ENCODE data around the gene MYO10.

- PRO-cap = no peak
These were observed 13.8 kb downstream of the OTULINL start for GRCh38 chr5:14595322-14595772.

DNA sequence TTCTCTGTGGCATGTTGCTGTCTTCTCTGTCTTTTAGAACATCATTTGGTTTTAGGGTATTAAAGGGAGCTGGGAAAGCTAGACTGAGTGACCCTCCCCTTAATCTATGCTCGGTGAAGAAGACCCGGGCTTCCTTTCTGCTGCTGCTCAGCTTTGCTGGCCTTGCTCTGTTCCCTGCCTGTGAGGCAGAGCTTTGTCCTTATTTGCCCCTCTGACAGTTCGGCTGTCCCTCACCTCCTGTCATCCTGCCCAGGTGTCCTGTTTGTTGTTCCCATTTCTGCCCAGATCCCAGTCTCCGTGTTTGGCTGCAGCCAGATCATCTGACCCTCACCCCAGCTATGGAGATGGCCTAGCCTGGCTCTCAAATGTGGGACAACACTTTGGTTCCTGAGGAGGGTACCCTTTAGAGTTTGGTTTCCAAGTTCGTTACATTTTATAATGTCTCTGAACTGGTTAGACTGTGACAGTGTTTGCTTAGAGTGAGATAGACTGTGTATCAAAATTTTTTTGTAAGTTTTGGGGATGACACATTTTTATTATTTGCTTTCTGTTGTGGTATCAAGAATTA, 20.3 kb downstream of the OTULIN start:
- PRO-cap = no peak

DNA sequence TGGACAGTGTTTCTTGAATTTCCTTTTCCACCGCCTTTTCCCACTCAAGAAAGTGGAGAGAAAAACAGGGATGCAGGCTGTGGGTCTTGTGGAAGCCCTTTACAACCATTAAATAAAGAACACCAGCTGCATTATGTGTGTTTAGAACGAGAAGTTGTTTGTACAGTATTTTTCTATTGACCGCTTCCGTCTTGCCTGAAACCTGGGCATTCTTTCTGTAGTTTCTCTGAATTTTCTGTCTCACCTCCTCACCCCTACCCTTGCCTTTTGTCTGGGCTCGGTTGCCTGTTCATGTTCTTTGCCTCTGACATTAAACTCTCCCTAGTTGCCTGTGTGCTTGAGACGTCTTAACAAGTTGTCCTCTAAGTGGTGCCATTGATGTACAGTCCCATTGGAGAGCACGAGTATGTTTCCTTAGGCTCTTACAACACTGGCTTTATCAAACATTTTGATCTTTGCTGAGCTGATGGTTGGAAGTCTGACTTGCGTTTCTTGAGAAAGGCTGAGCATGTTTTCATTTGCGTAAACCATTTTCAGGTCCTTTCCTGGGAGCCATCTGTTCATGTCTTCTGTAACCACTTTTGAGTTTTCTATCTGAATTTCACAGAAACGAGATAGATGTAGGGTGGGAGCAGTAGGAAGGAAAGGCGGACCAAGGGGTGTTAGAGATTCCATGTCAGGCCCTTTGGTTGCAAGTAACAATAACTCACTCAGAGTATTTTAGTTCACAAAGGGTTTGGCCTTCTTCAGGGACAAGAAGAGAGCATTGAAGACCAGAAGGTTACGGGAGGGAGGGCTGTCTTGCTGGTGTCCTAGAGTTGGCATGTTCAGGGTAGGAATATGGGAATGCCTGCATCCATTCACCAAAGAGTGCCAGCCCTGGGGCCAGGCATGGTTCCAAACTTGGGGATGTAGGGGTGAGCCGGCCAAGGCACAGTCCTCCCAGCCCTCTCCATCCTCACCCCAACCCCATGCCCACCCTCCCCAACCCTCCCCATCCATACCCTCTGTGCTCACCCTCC, 35.4 kb downstream of the OTULIN start:
- PRO-cap = no peak

DNA sequence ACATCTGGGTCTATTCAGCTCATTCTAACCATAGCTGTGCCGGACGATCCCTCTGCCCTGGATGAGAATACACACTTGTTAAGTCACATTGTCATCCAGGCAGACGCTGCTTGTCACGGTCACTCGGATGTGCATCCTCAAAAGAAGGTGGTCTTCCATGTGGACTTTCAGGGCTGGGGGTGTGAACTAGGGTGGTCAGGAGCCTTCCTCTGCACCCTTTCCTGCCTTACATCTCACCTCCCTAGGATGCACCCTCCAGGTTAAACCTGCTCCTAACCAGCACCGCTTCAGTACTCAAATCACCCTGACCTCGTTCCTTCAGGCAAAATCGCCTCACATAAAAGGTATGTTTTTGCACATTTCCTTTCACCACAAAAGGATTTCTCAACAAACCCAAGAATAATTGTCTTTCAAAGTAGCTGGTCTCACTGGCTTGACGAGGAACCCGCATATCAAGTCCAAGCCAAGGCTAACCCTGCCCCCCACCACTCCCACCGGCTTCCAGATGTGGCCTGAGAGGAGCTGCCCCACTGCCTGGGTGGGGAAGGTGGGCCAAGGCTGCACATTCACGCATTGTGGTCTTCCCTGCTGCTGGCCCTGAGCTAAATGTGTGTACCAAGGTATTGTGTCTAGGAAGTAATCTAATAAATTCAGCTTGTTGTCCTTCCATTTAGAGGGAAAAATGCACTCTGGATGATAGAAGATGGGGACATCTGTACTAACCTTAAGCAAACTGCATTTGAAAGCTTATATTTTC, 21.7 kb downstream of the ANKH start:
- PRO-cap = no peak

DNA sequence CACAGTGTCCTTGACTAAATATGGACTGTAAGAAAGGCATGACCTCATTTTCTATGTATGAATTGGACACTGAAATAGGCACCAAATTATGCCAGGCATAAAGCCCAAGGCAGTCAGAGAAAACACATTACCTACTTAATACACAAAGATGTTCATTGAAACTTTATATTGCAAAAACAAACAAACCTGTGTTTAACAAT, 7.1 kb downstream of the ANKH start:
- PRO-cap = no peak

DNA sequence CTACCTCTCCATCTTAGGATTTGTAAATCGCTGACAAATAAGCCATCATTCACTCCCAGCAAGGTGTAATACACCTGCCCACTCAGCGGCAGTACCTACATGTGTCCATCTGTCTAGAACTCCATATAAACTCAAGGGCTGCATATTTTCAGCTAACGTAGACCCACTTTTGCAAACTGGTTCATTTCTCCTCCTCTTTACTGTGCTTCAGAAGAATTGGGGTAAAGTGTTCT, 2.7 kb downstream of the ANKH start:
- PRO-cap = no peak

DNA sequence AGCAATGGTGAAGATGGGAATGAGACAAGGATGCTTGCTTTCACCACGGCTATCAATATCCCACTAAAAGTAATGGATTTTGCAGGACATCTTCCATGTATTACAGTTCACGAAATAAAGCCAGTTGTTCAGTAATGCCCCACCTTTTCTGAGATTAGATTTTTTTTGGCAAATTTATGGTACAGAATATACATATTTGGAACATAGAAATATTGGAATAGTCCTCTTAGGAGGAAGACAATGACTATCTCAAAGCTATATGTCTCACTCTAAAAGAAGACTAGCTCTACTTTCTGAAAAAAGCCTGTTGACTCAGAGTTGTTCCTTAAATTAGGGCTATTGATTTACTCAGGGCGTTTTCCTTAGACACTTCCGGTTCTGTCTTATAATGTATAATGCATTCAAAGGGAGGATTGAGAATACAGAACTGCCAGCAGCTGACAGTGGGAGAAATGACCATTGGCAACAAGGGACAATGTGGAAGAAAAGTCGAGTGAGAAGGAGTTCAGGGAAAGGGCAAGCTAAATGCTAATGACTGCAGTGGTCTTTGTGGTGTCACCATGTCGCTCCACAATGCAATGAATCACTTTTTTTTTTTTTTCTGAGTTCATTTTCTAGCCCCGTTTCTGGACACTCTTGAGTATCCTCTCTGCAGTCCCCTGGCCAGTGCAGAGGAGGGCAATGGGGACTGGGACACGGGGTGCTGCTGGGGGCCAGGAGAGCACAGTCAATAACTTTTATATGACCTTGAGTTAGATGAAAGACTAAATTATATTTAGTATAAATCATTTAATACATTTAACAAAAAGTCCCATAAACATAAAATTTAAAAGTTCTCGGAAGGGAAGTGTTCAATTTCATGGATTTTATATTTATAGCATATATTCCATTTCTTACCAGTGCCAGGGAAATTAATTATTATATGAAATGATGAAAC, 65.7 kb upstream of the ANKH start:
- PRO-cap = no peak

- PRO-cap = no peak
These were observed 234.2 kb upstream of the FBXL7 start for GRCh38 chr5:15265821-15266174.

GRCh38 chr5:15499509-15499847, 502 bp upstream of the FBXL7 start:
- PRO-cap = unidirectional peak, plus-strand start at chr5:15499758

- PRO-cap = no peak
These were observed 135.2 kb downstream of the FBXL7 start for GRCh38 chr5:15634997-15635744.

DNA sequence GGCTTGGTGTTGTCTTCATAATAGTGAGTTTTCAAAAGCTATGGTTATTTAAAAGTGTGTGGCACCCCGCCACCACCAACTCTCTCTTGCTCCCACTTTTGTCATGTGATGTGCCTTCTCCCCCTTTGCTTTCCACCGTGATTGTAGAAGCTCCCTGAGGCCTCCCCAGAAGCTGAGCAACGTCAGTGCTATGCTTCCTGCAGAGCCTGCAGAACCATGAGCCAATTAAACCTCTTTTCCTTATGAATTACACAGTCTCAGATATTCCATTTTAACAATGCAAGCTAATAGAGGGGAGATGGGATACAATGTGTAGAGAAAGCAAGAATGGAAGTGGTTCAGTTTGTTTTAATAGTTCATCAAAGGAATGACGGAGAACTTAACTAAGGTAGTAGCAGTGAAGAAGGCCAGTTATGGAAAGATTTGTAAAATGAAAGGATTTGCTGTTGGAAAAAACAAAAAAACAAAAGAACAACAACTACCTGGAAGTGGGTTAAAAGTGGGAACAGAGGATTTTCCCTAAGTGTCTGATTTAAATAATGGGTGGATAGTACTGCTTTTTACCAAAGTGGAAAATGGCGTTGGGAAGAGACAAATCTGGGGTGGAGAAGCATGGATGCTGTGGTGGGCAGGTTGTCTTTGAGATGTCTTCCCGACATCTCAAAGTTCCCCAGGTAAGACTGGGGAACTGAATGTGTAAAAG, 206.4 kb downstream of the FBXL7 start:
- PRO-cap = no peak

DNA sequence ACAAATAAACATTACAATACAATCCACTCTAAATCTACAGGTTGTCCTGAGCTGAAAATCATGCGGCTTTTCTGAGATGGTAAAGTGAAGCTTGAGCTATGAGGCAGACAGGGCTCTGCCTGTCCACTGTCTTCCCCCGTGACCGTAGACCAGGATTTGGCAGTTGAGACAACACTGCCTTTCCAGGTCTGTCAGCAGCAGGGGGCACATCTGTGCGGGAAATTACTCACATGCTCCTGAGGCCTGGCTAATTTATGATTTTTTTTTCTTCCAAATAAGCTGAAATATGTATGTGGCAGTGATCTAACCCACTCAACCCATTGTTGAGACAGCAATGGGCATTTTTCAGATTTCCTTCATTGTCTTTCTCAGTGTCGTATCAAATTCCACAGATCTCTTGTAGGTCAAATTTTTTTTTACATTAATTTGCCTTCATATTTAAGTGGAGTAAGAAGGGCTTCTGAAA, 307.9 kb downstream of the FBXL7 start:
- PRO-cap = no peak

DNA sequence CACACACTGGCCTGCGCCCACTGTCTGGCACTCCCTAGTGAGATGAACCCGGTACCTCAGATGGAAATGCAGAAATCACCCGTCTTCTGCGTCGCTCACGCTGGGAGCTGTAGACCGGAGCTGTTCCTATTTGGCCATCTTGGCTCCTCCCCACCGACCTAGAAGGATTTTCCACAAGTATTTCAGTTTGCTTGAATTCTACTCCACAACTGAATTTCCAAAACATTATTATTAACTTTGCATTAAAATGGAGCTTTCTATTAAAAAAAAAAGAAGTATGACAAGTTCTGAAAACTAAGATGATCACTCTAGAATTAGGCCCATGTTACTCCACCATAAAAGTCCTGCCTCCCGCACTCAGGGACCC, 267.2 kb downstream of the MARCHF11 start:
- PRO-cap = no peak

DNA sequence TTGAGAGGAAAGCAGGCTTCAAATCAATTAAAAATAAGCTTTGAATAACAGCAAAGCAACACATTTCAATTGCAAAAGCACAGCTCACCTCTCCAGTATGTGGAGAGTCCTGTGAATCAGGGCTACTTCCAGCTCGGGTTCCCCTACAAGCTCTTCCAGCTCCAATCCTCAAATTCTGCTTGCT, 71.9 kb downstream of the RETREG1 start:
- PRO-cap = no peak

- PRO-cap = unidirectional peak, plus-strand start at chr5:16666633
These were observed 49.6 kb upstream of the RETREG1 start for GRCh38 chr5:16666108-16667175.

DNA sequence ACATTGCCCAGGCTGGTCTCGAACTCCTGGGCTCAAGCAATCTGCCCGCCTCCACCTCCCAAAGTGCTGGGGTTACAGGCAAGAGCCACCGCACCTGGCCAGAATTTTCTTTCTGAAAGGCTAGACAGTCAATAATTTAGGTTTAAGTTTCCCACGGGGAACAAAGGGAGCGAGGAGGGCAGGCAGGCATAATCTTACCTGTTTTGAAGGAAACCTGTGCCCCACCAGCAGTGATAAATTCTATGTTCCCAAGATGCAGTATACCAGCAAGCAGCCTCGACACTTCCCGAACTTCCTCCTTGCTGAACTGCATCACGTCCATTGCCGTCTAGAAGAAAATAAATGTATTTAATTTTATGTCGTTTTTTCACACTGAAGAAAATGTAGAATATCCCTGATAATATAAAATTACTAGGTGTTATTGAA, 152.1 kb upstream of the RETREG1 start:
- PRO-cap = no peak

GRCh38 chr5:16935114-16936379, at the start of gene MYO10:
MYO10 (minus strand) TSS chr5:16936288.
- PRO-cap = bidirectional peak, plus-strand start at chr5:16935699, minus-strand start at chr5:16935579; bidirectional peak, plus-strand start at chr5:16936489, minus-strand start at chr5:16936265

- PRO-cap = no peak
These were observed 133.8 kb upstream of the MYO10 start for GRCh38 chr5:17069826-17070277.

DNA sequence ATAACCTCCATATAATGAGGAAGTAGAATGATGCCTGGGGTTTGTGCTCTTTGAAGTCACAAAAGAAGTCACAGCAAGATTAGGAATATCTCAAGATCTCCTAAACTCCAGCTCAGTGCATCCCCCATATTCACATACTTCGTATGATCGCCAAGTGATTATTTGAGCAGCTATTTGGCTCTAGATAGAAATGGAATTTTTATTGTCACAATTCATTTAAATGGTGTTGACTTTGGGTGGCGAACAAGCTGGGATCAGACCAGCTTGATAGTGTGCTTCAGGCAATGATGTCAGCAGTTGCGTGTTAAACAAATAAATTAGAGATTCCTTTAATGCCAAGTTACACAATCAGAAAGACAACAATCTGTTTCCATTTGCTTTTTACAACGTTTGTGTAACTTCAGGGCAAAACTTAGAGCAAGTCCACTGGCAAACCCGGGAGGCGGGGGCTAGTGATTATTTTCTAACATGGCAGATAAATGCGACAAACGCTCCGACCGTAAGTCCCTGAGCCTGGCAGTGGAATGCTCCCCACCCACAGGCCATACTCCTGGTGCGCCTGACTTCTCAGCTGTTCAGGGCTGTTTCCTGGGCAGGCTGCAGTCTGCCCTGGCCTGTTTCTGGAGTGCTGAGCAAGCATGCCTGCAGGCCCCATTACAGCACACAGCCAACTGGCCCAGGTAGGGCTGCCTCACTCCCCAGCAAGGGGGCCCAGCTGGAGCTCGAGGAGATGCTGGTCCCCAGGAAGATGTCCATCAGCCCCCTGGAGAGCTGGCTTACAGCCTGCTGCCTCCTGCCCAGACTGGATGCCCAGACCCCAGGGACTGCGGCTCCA, 88.6 kb downstream of the BASP1 start:
- PRO-cap = no peak

DNA sequence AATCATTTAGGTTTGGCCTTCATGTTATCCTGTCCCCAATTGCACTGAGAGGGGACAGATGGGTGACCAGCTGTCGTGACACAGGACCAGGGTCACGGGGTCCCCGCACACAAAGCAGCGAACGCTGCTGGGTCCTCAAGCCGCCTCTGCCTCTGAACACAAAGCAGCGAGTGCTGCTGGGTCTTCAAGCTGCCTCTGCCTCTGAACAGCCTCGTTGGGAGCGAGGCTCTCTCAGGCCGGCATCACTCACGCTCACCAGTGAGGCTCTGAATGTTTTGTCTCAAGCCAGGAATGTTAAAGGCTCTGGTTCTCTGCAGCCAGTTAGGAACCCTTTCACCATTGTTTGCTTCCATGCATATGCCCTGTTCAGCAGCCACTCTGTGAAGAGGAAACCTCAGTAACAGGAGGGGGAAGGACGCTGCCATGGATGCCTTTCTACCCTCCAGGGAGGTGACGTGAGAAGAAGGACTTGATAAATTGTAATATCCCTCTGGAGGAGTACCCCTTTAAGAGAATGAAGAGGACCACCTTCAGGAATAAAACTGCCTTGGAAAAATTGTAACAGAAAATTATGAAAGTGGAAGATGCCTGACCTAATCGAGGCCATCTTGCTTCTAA, 76.5 kb downstream of the H3Y2 start:
- PRO-cap = no peak